Rectum (tissue), 1 donor: Measurements from ENCODE around the gene MAPRE2.

- PRO-cap, result no peak
Observed at GRCh38 chr18:34834902-34835401, 124.9 kb downstream of the DTNA start.

- PRO-cap, result no peak
Observed at GRCh38 chr18:34909709-34910383, 131.4 kb upstream of the MAPRE2 start.

DNA sequence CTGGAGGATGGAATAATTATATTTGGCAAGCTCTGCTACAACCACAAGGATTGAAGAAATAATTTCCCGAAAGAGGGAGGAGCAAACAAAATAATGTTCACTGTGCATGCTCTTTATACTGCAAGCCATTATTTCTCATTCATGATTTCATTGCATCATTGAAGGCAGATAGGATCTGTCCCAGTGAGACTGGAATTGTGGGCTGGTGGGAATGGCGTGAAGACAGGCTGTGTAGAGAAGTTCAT, 12.7 kb upstream of the MAPRE2 start:
- PRO-cap, result no peak

GRCh38 chr18:35040913-35041960, at the start of gene MAPRE2:
MAPRE2 (plus strand) TSS chr18:35041413.
- PRO-cap, result bidirectional peak, plus-strand start at chr18:35041443, minus-strand start at chr18:35041134

DNA sequence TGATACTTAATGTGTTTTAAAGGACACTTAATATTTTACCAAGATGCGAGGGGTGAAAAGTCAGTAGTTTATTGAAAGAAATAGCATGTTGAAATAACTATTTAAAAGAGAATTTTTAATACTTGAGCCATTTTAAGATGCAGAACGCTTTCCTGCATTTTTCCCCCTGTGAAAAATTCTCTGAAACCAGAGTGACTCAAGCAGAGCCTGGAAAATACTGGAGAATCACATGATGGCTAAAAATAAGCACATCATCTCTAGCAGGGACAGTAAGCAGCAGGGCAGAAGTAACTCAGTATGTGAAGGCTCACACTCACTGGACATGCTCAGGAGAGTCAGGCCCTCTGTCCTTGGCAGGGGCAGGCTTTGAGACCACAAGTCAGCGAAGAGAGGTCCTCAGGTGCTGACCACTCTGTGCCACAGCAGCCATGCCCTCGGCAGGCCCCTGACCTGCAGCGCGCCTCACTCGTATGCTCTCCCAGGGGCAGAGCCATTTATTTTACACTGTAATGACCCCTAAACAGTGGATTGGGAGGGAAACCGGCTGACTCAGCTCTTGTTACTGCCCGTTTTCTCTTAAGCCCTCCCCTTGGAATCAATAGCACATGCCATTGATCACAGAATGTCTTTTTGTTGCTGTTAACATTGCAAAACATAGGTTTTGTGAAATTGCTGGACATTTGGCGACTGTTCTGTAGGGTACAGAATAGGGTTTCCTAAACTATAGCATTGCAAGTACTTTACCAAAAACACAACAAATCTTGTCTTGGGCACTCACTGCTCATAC, 76.8 kb downstream of the MAPRE2 start:
- PRO-cap, result no peak

GRCh38 chr18:35131629-35132453, 90.6 kb downstream of the MAPRE2 start:
- PRO-cap, result no peak

GRCh38 chr18:35231083-35231354, 9.8 kb upstream of the ZNF397 start:
- PRO-cap, result no peak

DNA sequence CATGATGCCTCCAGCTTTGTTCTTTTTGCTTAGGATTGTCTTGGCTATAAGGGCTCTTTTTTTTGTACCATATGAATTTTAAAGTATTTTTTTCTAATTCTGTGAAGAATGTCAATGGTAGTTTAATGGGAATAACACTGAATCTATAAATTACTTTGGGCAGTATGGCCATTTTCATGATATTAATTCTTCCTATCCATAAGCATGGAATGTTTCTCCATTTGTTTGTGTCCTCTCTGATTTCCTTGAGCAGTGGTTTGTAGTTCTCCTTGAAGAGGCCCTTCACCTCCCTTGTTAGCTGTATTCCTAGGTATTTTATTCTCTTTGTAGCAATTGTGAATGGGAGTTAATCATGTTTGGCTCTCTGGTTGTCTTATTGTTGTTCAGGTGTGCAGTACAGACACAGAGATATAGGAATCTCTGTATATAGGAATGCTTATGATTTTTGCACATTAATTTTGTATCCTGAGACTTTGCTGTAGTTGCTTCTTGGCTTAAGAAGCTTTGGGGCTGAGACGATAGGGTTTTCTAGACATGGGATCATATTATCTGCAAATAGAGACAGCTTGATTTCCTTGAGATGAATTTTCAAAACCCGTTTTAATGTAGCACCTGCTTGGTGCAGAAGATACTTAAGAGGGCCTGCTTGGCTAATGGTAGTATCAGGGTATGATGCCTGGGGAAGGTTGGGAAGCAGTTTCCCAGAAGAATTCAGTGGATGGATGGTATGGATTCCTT, 20.6 kb downstream of the ZNF397 start:
- PRO-cap, result no peak

GRCh38 chr18:35408816-35409186, 31.7 kb upstream of the ZNF396 start:
- PRO-cap, result no peak

GRCh38 chr18:35456300-35456891, 41.4 kb downstream of the INO80C start:
- PRO-cap, result no peak

DNA sequence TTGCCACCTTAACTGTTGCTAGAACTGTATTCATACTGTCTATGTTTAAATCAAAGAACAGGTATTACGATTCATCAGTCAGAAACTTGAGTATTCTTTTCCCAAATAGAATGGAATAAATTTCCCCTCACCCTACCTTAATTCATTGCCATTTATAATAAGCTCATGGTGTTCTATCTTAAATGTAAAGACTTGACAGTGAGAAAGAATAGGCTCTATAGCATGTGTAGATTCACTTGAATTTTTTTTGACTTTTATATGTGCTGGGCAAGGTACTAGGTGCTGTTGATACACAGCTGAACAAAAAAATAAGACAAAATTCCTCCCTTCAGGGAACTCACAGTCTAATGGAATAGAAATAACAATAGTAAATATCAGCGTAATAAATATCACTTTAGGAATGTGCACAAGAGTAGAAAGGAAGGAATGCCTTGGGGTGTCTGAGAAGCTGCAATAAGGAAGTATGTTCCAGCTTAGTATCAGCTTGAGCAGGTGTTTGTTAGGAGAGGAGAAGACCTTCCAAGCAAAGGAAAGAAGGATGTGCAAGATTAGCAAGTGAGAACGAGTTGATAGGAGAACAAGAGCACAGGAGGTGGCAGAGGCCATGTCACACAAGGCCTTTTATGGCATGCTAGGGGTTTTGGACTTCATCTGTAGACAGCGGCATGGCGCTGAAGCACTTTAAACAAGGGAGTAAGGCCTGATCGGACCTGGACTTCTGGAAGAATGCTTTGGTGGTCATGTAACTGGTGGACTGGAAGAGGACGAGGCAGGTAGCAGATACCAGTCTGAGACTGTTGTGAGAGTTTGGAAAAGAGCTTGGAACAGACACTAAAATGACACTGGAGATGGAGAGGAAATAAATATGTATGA, 74.7 kb downstream of the GALNT1 start:
- PRO-cap, result no peak

- PRO-cap, result no peak
Observed at GRCh38 chr18:35730494-35731121, 149.1 kb downstream of the GALNT1 start.

DNA sequence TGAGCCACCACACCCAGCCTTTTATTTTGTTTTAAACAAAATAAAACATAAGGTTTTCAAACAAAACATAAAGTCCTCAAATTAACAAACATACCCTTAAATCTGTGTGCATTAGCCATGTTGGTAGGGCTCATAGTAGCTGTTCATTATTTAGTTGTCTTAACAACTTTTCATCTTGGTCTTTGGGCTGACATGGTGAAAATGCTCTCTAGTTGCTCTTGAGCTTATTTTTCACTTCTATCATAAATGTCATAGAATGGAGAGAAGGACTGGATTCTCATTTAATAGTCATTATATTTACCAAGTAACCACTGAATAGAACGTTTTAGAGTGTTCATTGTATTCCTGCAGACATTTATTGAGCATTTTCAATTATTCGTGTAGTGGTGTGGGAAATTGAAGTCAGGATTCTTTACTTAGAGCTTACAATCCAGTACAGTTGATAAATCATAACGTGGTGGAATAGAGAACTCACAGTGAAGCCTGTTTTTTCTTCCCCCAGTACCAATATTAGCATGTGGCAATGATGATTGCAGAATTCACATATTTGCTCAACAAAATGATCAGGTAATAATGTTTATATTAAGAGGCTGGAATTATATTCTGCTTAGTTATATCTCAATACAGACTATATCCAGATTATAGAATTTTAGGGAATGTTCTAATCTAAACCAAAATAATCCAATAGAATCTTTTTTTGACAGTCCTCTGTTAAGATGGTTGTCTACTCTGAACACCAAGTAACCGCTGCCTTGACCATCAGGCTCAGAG, 11.1 kb downstream of the ELP2 start:
- PRO-cap, result no peak

DNA sequence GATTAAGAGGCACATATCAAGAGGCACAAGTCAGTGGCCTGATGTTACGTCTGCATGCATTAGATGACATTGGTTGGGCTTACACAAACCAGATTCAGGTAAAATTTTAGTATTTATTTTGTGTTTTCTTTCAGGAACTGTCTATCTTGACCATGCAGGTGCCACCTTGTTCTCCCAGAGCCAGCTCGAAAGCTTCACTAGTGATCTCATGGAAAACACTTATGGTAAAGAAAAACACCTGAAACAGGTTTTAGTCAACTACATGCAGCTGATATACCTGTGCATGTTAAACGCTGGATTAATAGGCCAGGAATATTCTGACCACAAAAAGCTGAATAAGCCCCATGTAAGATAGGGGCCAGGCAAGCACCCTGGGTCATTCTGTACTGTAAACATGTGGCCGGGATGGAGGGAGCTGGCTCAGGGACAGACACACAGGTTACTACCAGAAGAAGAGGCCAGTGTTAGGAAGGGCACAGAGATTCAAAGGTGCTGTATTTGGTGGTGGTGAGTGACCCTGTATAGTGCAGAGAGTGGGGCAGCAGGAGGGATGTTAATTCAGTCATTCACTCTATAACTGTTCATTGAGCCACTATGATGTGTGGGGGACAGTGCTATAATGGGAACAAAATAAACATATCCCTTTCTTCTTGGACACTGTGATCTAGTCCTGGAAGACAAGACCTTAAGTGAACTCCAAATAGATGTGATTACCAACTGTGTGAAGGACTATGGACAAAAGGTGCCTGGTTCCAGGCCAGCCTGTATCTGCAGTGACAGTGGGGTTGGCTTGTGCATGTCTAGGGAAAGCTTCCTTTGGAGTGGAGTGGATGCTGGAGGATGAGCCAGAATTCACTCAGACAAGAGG, 8.1 kb downstream of the MOCOS start:
- PRO-cap, result no peak

DNA sequence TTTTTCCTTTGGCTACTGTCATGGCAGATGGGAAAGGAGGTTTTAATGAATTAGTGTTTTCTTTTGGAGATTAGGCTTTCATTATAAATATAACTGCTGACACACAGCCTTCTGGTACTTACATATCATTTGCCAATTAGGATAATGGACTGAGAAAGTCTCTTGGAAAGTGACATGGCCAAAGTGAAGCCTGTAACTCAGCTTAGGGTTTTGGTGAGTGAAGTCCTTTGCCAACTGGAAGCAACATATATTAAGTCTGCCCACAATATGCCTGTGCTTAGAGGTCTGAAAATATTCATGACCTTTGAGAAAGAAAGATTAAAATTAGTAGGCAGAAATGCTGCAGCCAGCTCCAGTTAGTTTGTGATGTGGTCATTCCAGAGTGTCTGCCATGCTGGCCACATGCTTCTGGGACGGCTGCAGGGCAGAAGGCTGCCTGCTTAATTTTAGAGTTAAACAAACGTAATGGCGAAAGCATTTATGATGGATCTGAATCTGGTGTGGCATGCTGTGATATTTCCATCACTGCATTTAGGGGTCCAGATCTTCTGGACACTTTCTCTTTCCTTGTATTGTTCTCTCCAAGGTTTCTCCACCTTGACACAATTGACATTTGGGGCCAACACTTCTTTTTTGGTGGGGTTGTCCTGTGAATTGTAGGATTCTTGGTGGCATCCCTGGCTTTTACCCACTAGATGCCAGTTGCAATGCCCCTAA, 95.4 kb downstream of the FHOD3 start:
- PRO-cap, result no peak

DNA sequence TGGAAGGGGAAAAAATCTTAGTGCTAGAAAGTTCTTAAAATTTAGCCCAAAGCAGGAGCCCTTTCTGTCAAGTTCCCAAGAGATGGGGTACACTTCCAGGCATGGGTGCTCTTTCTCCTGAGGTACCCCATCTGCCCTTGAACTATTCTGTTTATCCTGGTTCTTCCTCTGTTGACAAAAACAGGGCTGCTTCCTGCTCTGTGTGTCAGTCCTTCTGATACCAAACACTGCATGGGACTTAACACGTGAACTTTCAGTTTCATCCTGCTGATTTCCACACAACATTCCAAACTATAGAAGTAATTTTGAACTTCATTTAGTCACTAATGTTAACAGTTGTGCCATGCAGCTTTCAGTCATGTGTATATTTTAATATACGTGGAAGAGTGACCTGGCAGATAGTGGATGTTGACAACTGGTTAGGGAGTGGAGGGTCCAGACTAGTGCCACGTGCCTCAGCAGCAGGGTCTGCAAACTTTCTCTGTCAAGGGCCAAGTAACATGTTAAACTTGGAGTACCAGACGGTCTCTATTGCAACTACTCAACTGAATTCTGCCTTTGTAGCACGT, 200.0 kb downstream of the TPGS2 start:
- PRO-cap, result no peak

GRCh38 chr18:36829318-36829626, 345 bp downstream of the KIAA1328 start:
- PRO-cap, result unidirectional peak, plus-strand start at chr18:36829387

DNA sequence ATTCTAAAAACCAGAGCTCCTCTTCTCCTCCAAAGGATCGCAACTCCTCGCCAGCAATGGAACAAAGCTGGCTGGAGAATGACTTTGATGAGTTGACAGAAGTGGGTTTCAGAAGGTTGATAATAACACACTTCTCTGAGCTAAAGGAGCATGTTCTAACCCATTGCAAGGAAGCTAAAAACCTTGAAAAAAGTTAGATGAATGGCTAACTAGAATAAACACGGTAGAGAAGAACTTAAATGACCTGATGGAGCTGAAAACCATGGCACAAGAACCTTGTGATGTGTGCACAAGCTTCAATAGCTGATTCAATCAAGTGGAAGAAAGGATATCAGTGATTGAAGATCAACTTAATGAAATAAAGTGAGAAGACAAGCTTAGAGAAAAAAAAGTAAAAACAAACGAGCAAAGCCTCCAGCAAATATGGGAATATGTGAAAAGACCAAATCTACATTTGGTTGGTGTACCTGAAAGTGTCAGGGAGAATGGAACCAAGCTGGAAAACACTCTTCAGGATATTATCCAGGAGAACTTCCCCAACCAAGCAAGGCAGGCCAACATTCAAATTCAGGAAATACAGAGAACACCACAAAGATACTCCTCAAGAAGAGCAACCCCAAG, 132.1 kb downstream of the KIAA1328 start:
- PRO-cap, result no peak

DNA sequence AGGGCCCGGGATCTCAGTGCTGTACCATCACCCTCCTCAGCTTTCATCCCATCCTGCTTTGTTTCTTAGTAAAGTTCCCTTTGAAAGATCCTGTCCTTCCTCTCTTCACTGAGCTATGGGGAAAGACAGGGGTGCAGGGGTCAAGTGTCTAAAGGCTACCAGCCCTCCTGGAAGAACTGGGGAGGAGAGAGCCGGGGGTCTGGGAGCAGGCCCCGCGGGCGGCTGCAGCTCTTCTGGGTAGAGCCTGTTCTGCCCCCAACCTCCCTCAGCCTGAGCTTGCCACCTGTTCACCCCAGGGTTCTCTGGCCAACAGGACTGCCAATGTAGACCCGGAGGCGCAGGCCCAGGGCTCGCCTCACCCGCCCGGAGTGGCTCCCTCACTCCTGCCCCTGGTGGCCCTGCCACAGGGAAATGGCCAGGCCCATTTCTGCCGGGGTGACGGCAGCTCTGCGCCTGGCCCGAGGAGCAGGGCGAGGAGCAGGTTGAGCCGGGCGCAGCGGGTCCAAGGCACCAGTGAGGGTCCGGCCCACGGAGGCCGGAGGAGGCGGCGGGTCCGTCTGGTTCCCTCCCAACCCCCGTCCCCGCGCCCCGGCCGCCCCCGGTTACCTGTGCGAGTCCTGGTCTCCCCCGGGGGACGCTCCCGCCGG, 312.3 kb downstream of the CELF4 start:
- PRO-cap, result no peak

- PRO-cap, result no peak
Observed at GRCh38 chr18:37485146-37485985, 80.2 kb downstream of the CELF4 start.